Mononuclear cell (primary cell): ENCODE measurements around the genes NR6A1 and RABEPK.

DNA sequence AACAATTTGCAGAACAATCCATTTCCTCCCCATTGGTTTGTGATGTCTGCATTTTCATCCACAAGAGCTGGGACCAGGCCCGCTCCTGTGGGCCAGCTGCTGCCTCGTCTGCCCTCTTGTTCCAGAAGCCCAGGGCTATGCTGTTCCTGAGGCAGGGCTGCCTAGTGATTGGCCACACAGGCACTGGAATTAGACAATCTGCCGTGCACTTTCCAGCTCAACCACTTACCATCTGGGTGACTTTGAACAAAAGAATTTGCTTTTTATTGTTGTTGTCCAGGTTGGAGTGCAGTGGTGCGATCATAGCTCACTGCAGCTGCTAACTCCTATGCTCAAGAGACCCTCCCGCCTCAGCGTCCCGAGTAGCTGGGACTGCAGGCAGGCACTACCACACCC, 1.3 kb upstream of the NEK6 start:
- RRBS: no CpG with 5 or more reads among the region's 7 CpGs

DNA sequence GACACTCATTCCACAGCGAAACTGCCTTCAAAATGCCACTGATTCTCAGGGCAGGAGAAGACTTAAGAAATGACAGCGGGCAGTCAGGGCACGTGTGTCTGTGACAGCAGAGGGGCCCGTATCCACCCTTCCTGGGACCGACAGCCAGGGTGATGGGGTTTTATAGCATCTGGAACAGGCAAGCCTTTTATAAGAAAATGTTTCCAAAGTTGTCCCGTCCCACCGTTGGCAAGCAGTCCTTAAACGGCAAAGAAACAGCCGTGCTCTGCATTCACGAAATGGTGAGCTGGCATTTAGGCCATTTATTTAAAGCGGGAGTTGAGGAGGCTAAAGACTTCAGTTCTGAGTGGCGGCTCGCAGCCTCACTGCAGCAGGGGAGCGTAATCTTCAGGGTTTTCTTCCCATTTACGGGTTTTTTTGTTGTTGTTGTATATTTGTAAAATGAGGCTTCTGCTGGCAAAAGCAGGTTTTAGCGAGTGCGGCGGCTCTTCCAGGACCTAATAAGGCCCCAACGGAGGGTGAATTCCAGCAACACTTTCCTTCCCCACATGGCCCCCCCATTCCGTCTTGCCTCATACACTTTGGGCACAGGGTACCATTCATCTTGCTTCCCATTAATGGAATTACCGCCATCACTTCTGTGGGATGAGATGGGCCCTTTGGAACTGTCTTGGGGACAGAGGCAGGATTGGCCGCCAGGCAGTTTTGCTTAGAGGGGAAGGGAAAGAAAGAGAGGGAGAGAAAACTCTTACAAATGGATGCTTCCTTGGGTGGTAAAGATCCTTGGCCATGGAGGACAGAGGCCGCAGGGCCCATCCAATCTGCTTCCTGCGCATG, 15.9 kb downstream of the NEK6 start:
- RRBS: no CpG with 5 or more reads among the region's 24 CpGs

- RRBS: 17% methylated on average over 4 of the region's 17 CpGs
These were observed 33.9 kb downstream of the NEK6 start for GRCh38 chr9:124291493-124292152.

GRCh38 chr9:124347437-124348272, 67.6 kb downstream of the PSMB7 start:
- RRBS: no CpG with 5 or more reads among the region's 27 CpGs

DNA sequence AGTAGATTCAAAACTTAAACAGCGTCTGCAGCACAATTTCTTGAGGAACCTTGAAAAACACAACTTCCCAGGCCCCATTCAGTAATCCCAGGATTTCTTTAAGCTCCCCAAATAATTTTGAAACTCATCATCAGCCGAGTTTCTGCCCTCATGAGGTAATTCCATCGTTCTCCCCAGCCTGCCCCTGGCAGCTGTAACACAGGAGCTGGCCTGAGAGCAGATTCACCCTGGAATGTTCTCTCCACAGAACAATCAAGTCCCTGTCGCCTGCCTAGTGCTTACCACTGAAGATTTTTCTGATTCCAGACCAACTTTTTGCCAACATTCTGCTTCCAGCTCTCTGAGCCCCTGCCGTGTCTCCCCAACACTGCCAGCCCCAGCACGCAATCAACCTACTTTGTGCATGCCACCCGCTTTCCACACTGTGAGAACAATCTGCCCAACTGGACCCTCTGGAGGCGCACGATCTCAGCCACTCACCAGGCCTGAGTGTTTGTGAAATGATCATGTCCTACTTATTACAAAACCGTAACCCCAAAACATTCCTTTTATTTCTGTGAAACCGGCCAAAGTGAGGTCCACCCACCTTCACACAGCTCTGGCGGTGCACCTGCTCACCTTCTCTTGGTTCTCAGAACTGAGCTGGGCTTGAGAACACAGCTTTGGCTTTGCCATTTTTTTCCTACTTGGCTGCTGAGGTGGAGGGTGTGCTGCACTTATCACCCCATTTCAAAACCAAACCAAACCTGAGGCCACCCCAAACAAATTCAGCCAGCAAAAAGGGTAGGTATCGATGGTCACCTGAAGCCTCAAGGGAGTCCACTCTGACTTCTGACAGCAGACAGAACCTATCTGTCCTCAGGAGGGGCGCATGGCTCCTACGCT, 62.5 kb downstream of the PSMB7 start:
- RRBS: no CpG with 5 or more reads among the region's 15 CpGs

- RRBS: no CpG with 5 or more reads among the region's 4 CpGs
These were observed 3.7 kb downstream of the PSMB7 start for GRCh38 chr9:124411494-124411981.

- RRBS: 9% methylated on average over 5 of the region's 23 CpGs
These were observed 27.1 kb downstream of the ADGRD2 start for GRCh38 chr9:124477309-124477755.

DNA sequence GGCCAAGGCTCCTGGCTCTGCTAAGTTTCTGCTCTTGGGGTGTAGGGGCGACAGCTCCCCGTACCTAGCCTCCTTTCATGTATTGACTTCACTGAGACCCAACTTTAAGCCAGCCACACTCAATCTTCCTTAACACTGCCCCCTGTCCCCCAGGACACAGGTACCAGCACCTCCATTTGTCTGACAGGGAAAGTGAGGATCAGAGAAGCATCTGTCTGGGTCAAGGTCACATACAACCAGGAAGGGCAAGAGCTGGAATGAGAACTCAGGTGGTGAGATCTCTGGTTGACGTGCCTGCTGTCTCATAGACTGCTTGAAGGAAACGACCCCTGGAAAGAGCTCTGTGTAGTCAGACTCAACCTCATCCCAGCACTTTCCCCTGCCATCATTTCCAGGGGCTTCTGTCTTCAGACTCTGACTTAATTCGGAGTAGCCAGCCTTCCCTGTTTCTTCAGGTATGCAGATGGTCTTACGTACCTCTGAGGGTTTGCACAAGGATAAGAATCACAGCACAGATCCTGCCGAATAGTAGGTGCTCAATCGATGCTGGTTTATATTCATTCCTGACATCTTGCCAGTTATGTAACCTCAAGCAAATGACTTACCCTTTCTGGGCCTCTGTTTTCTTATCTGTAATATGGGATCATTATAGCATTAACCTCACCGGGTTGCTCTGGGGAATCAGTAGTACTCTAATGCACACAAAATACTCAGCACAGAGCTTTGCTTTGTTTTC, 7.4 kb upstream of the NR5A1 start:
- RRBS: no CpG with 5 or more reads among the region's 9 CpGs

DNA sequence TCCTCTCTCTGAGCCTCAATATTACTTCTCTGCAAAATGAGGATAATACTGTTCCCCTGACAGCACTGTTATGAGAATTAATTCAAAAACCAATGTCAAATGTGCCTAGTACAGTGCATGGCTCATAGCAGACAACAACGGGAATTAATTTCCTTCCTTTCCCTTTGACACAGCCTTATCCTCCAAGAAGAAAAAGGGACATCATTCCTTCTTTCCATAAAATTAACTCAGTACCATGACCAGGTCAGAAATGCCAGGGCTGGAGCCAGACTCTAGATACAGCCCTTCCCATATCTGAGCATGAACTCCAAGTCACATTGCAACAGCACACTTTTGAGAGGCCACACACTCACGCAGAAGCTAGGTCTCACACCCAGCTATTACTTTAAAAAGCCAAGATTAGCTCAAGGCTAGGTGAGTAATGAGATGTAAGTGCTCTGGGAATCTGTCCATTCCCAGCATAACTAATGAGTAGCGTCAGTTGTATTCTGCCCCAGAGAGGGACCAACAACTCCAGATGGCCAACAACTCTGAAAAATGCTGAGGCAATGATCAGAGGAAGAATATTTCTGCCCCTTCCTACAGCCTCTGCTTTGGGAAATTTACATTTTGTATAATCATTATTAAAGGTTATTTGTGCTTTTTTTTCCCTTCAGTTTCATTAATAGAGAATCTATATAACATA, 118.6 kb downstream of the NR6A1 start:
- RRBS: no CpG with 5 or more reads among the region's 3 CpGs

GRCh38 chr9:124665358-124665993, 105.6 kb downstream of the NR6A1 start:
- RRBS: no CpG with 5 or more reads among the region's 5 CpGs

DNA sequence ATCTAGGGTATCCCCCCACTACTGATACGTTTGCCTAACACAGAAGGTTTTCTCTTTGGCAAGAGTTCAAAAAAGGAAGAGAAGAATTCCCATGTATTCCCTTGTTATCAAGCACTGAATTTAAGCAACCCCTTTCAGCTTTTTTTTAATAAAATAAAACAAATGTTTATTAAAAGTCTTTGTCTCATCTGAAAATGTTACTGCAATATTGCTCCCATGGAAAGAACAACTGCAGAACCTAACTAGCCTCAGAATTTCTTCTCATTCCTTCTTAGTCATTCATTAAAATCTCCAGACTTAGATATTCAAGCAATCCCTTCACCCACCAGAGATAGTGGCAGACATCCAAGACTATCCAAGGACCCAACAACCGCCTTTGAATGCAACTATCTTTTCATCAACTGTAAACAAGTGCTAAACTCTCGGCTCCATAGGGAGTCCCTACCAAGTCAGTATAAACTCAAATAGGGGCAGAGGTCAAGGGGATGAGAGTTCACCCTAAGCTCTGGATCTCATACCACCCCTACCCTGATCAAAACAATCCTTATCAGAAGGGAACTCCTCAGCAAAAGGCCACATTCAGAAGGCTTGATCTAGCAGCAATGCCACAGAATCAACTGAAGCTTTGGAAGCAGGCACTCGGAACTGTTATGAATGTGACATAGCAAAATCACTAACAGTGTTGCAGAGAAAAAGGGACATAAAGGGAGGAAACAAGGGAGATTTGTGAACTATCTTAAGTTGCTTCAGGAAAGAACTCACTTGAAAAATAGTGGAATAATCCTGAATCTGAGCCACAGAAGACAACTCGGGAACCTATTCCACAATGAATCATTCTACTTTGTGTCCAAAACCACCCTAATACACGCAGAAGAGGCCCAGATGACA, 50.0 kb downstream of the NR6A1 start:
- RRBS: no CpG with 5 or more reads among the region's 6 CpGs

- RRBS: 2% methylated on average over 46 of the region's 98 CpGs
These were observed at the start of gene NR6A1 for GRCh38 chr9:124770427-124771498. Gene NR6A1 (minus strand): TSS chr9:124771311.

- RRBS: no CpG with 5 or more reads among the region's 13 CpGs
These were observed 16.4 kb downstream of the ARPC5L start for GRCh38 chr9:124878052-124879024.

DNA sequence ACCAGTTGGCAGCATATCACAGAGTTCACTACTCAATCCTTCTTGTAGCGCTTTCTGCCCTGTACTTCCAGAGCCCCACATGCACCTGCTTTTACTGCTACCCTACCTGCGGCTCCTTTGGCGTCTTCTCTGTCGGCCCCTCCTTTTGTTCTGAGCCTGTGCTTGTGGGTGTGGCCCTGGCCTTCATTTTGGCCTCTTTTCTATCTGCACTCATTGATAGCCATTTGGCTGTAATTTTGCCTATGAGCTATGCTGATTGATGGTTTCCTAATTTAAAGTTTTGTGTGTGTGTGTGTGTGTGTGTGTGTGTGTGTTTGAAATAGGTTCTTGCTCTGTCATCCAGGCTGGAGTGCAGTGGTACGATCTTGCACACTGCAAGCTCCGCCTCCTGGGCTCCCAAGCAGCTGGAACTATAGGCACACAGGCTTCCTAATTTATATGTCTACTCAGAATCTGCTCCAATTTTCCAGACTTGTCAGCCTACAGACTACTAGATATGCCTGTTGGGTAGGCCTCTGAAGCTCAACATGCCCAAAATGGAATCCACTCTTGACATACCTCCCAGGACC, 32.3 kb downstream of the ARPC5L start:
- RRBS: no CpG with 5 or more reads among the region's 6 CpGs

GRCh38 chr9:125151493-125152386, 8.4 kb upstream of the SCAI start:
- RRBS: no CpG with 5 or more reads among the region's 7 CpGs

DNA sequence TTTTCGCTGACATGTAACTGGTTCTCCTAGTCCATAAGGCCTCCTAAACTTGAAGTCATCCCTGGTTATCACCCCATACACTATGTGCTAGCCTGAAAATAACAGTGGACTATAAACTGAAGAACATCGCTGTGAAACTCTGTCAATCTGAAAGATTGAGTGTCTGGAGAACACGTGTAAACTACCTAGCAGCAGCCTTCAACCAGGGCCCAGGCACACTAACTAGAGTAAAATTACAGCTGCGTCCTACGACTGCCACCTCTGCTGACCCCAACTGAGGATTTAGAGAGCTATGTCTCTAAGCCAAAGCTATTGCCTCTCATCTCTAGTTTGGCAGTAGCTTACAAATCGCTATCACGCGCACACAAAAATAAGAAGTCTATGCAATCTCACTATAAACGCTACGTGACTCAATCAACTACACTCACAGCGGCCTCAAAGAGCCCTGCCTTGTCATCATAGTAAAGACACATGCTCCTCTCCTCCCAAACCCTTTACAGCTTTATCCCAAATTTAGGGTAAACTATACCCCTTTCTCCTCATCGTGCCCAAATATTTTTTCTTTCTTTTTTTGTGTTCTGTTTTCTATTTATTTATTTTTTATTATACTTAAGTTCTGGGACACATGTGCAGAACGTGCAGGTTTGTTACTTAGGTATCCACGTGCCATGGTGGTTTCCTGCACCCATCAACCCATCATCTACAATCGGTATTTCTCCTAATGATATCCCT, 8.7 kb downstream of the PPP6C start:
- RRBS: no CpG with 5 or more reads among the region's 15 CpGs

DNA sequence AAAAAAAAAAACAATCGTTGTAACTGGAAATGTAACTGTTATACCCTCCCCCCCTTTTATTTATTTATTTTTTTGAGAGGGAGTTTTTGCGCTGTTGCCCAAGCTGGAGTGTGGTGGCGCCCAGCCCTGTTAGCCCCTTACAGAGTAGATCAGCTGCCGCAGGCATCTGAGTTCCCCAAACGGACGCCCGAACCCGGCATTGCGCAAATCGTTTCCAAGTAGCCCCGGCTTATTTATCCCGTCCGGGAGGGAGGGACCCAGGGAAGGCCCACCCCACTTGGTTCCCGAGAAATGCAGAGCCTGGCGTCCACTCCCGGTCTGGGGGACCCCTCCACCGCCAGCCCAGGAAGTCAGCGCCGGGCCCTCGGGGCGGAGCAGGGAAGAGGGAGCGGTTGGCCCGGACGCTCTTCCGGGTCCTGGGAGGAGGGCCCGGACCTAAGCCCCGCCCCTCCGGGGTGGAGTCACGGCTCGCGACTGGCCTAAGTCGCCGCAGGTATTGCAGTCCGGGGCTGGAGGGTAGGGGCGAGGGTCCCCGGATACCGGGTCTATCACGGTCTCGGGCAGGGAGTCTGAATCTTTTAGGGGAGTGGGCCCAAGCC, at the start of gene RABEPK:
Gene RABEPK (plus strand): TSS at position 458 of the 599 bp plus-strand sequence.
- RRBS: 2% methylated on average over 21 of the region's 39 CpGs

- RRBS: 0% methylated on average over 1 of the region's 12 CpGs
These were observed 146.0 kb downstream of the GAPVD1 start for GRCh38 chr9:125407607-125407949.

DNA sequence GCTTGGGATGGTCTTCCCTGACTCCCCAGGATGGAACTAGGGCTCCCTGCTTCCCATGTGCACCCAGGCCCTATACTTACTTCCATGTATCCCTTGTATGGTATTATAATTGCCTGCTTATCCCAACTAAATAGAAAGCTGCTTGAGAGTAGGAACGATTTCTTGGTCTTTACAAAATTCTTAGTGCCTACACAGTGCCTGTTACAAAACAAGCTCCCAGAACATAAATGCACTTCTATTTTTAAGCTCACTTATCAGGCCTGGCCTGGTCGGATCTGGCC, 172.2 kb downstream of the MAPKAP1 start:
- RRBS: no CpG with 5 or more reads among the region's 2 CpGs

DNA sequence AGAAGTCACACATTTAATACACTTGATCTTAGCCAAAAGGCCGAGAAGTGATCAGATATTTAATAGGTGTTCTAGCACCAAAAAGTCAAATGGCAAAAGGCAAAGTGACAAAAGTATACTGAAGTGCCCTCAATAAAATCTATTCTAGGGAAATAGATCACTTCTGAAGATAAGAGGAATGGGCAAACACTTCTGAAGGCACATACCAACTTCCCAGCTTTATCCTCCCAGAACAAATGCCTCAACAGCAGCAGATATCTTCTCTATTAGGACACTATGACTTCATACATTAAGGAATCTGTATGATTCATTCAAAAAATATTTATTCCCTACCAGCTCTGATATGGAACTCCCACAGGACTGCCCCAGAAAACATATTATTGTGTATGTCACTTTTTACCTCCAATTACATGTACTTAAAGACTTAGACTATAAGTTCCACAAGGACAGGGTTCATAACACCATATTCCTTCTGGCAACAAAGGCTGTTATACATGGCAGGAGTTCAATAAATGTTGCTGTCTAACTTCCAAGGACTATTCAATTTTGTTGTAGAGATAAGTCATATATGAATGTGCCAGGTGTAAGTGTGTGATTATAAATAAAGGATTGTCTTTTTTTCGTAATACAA, 31.6 kb downstream of the MAPKAP1 start:
- RRBS: no CpG with 5 or more reads among the region's 2 CpGs